OCI-LY7 (cell line): ENCODE results near the gene BBX.

GRCh38 chr3:101784815-101785797, 6.1 kb downstream of the NXPE3 start:
- PRO-cap: no peak
- RAMPAGE, long total RNA: no peak

GRCh38 chr3:101863653-101863900, 14.3 kb downstream of the NFKBIZ start:
- PRO-cap: no peak
- RAMPAGE, long total RNA: no peak

- PRO-cap: no peak
- RAMPAGE, long total RNA: no peak
Observed at GRCh38 chr3:102141476-102142373, 292.4 kb downstream of the NFKBIZ start.

GRCh38 chr3:104523176-104523512, 843.6 kb upstream of the ALCAM start:
- PRO-cap: bidirectional peak, plus-strand start at chr3:104523333, minus-strand start at chr3:104523265
- RAMPAGE, long total RNA: no peak

DNA sequence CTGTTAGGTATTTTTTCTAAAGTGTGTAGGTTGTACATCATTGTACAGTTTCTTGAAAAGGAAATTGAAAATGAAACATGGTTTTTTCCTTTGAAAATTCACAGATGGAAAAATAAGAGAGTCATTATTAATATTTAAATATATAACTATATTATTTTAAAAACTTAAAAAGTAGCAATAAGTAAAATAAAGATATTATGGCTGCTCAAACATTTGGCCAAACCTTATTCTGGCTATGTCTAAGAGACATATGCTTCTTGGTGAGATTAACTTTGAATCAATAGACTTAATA, 516.4 kb upstream of the ALCAM start:
- PRO-cap: no peak
- RAMPAGE, long total RNA: no peak

- PRO-cap: no peak
- RAMPAGE, long total RNA: no peak
Observed at GRCh38 chr3:105364710-105364966, 2.1 kb upstream of the ALCAM start.

- PRO-cap: no peak
- RAMPAGE, long total RNA: no peak
Observed at GRCh38 chr3:105365969-105366306, 771 bp upstream of the ALCAM start.

- PRO-cap: no peak
- RAMPAGE, long total RNA: no peak
Observed at GRCh38 chr3:105386966-105387380, 20.3 kb downstream of the ALCAM start.

- PRO-cap: no peak
- RAMPAGE, long total RNA: no peak
Observed at GRCh38 chr3:105576019-105576329, 209.3 kb downstream of the ALCAM start.

DNA sequence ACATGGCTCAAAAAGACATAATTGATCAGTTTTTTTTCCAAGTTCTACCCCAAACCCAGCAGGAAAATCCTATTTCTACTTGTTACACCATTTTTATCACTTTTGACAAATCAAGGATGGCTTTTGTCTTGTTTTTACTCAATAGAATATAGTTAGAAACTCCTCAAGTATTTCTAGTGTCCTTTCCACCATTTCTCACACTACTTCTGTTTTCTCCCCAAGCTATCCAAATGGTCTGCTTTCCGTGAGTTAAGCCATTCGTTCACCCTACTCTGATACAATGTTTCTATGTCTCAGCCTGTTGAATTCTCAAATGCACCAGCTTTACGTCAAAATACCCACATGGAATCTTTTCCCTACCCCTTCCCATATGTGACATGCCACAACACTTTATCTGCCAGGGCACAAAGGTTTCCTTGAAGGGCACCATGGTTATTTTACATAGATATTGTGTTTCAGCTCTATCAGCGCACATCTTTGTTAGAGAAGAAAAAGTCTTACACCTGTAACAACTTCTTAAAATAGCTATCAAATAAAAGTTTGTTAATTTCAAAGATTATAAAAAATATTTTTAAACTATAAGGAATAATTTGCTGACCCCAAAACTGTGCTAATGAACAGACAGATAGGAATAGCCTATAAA, 84.0 kb downstream of the CBLB start:
- PRO-cap: no peak
- RAMPAGE, long total RNA: no peak

DNA sequence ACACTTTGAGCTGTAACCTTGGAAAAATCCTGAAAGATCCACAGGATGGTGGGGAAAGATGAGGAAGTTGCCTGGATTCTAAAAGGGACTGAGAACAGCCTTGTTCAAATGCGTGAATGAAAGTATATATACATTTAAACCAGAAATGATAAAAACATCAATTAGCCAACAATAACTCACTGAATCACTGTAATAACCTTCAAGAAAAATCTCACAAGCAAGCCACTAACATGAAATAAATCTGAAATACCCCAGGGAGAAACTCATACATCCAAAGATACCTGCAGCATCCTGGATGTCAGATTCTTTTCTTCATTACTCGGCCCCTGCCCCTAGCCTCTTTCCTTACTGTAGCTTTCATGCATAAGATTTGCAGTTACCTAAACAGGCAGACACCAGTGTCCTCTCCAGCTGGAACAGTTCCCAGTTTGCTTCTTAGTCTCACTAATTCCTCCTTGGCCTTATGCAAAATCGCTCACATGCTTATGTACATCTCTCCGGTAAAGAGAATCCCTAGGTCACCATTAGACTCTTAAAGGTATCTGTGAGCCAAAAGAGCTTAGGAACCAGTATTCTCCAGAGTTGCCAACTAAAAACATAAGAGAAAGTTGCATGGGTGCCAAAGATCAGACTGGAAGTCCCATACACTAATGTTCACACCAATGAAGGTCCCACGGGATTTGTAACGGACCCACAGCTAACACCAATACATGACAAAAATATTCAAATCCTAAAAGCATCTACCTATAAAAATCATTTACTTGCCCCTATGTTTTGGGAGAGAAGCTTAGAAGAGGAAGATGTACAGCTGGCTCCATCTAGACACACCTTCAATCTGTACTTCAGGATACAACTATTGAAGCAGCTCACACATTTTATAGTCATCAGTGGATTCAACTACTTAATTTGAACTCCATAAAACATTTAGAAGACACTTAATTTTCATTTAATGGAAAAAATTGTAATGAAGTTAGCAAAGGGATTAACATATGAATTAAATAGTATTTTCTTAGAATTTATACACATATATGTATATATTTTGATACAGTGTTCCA, 66.6 kb downstream of the CBLB start:
- PRO-cap: no peak
- RAMPAGE, long total RNA: no peak

- PRO-cap: no peak
- RAMPAGE, long total RNA: no peak
Observed at GRCh38 chr3:105843741-105844453, 24.9 kb downstream of the CBLB start.

DNA sequence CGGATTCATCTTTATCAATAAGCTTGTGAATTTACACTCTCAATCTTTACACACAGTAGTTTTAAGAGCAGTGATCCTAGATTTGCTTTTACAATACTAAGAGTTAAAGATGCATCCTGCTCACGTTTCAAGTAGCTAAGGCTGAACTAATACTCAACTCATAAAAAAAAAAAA, 1.2 kb downstream of the CBLB start:
- PRO-cap: no peak
- RAMPAGE, long total RNA: no peak

DNA sequence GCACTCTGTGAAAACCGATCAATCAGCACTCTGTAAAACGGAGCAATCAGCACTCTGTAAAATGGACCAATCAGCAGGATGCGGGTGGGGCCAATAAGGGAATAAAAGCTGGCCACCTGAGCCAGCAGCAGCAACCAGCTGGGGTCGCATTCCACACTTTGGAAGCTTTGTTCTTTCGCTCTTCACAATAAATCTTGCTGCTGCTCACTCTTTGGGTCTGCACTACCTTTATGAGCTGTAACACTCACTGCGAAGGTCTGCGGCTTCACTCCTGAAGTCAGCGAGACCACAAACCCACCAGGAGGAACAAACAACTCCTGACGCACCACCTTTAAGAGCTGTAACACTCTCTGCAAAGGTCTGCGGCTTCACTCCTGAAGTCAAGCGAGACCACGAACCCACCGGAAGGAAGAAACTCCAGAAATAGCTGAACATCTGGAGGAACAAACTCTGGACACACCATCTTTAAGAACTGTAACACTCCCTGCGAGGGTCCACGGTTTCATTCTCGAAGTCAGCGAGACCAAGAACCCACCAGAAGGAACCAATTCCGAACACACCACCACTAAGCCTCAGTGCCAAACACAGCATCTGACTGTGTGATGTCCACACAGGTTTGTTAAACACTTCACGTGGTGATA, 378.1 kb upstream of the CCDC54 start:
- PRO-cap: unidirectional peak, plus-strand start at position 130 of the sequence
- RAMPAGE, long total RNA: no peak

- PRO-cap: bidirectional peak, plus-strand start at chr3:107522985, minus-strand start at chr3:107522796; bidirectional peak, plus-strand start at chr3:107523248, minus-strand start at chr3:107523220
- RAMPAGE, long total RNA: no peak
Observed at GRCh38 chr3:107522557-107523431, at the start of gene BBX. Gene BBX, plus strand, starts transcription at chr3:107522962.

DNA sequence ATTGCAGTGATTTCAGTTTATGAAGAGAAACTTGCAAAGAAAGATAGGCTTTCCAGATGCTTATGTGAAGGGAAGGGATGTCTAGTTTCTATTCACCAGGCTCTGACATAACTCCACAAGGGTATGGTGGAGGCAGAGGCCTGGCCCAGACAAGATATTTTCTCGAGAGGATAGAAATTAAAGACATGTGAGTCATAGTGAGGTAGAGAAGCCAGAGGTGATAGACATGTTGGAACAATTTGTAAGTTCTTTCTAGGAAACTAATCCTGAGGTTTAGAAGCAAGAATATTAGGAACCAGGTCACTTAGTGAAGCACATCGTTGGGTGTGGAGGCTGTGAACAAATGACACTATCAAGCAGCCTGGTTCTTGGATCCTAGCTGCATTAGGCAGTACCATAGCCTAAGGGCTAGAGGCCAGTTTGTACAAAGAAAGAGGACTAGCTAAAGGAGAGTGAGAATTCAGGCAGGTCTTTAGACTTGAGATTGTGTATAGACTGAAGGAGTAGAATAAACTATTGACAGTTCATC, 177.0 kb downstream of the BBX start:
- PRO-cap: no peak
- RAMPAGE, long total RNA: no peak

GRCh38 chr3:107928185-107928577, 162.7 kb downstream of the CD47 start:
- PRO-cap: no peak
- RAMPAGE, long total RNA: no peak

GRCh38 chr3:107992852-107993799, 97.7 kb downstream of the CD47 start:
- PRO-cap: no peak
- RAMPAGE, long total RNA: no peak

DNA sequence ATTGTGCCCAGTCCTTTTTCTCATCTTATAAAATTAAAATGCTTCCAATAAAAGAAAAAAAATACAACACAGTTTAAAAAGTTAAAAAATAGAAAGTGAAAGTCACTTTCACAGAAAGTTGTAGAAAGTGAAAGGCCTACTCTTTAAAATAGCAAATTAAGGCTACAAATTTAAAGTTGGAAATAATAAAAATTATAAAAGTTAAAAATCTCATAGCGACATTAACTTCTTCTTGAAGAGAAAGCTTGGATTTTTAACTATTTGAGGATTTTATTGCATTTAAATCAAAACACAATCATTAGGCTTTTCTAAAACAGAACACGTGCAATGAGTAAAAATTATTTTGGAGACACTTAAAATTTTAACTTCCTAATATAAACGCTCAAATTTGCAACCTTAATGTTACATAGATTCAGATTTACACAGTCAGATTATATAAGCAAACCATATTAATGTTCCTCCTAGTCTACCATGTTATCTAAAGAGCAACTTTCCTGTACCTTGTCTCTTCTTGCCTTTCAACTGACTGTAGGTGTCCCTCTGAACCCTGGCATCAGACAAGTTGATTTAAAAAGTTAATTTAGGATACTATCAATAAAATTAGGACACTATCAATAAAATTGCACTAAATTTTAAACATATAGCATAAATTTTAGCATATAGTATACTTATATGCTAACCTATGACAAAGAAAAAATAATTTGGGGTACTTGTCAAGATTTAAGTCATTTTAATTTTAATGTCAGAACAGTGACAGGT, 35.6 kb downstream of the CD47 start:
- PRO-cap: no peak
- RAMPAGE, long total RNA: no peak

- PRO-cap: no peak
- RAMPAGE, long total RNA: no peak
Observed at GRCh38 chr3:108091319-108091970, 614 bp upstream of the CD47 start.